H4 (cell line): ENCODE measurements around a stretch of chr19.

DNA sequence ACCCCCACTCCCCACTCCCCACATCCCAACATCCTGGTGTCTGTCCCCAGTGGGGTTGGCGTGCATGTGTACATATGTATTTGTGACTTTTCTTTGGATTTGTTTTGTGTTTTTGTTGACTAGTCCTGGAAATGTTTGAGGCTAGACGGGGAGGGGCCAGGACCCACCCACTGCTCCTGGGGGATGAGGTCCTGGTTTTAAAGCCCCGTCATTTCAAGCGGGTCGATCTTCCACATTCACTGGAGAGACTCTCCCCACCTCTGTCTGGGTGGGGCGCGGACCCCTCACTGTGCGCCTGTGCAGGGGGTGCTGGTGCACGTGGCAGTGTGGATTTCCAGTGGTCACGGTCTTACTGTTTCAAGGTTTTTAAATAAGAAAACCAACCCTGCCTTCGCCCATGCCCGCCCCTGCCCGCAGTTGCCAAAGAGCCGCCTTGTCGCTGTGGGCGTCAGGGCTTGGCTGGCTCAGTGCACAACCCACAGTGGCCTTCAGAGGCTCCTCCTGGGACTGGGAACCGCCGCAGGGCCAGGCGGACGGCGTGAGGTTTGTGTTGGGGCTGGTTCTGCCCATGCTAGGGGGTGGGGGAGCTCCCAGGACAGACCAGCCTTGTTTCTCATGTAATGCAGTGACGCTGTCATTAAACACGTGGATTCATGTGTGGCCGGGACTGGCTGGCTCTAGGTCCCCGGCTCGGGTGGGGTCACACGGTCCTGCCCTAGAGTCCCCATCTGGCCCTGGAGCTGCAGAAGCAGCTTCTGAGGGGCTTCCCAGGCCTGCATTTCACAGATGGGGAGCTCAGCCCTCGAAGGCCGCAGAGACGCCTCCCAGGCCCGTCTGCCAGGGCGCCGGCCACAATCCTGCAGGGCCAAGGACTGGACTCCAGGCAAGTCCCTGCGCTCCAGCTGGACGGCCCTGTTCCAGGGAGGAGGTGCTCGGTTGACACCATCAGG, 2.6 kb upstream of the TEKTIP1 start:
- RAMPAGE, long total RNA: no peak

- RAMPAGE, long total RNA: no peak
These were observed 502 bp downstream of the TEKTIP1 start for GRCh38 chr19:3539285-3540066.

- RAMPAGE, long total RNA: no peak
These were observed 6.0 kb downstream of the HMG20B start for GRCh38 chr19:3578339-3579573.

DNA sequence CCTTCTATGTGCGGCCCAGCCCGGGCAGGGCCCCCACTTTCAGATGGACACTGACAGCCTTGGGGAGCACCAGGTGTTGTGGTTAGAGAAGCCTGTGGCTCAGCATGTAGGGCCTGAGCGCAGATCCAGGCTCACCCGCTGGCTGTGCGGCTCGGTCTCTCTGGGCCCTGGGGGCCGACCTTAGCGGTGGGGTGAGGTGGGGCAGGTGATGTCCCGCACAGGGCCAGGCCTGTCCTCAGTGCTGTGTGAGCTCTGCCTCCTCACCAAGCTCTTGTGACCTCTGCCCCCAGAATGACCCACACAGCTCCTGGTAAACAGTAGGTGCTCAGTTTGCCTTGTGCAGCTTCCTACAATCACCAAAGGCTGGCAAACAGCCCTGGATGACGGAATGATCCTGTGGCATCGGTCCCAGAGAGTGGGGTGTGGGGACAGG, 18.0 kb upstream of the CACTIN start:
- RAMPAGE, long total RNA: no peak

- RAMPAGE, long total RNA: no peak
These were observed 21.7 kb upstream of the CACTIN start for GRCh38 chr19:3648192-3648812.

- RAMPAGE, long total RNA: no peak
These were observed 17.8 kb downstream of the APBA3 start for GRCh38 chr19:3743541-3744171.

DNA sequence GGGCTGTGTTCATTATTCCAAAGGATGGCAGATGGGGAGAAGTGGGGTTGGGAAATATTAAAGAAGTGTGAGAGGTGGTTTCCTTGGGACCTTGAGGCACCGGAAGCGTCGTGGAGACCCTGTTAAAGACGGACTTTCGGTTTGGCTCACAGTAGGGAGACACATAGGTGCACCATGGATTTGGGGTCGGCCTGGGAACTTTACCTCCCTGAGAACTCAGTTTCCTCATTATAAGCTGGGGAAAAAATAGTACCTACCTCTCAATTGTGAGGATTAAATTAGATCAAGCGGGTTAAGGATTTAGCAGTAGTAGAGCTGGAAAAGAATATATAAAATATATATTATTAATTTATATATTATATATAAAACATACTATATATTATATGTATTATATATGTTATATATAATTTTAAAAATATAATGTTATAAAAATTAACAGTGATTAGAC, 424 bp upstream of the APBA3 start:
- RAMPAGE, long total RNA: no peak

GRCh38 chr19:3975667-3976839, 5.2 kb upstream of the DAPK3 start:
- RAMPAGE, long total RNA: no peak

- RAMPAGE, long total RNA: no peak
These were observed 5.4 kb downstream of the PIAS4 start for GRCh38 chr19:4012912-4013316.

- RAMPAGE, long total RNA: no peak
These were observed 19.1 kb downstream of the ZBTB7A start for GRCh38 chr19:4047493-4048084.

GRCh38 chr19:4057312-4057573, 9.5 kb downstream of the ZBTB7A start:
- RAMPAGE, long total RNA: no peak

GRCh38 chr19:4086232-4086993, 19.7 kb upstream of the ZBTB7A start:
- RAMPAGE, long total RNA: no peak

GRCh38 chr19:4310186-4310870, 5.9 kb downstream of the FSD1 start:
- RAMPAGE, long total RNA: no peak

DNA sequence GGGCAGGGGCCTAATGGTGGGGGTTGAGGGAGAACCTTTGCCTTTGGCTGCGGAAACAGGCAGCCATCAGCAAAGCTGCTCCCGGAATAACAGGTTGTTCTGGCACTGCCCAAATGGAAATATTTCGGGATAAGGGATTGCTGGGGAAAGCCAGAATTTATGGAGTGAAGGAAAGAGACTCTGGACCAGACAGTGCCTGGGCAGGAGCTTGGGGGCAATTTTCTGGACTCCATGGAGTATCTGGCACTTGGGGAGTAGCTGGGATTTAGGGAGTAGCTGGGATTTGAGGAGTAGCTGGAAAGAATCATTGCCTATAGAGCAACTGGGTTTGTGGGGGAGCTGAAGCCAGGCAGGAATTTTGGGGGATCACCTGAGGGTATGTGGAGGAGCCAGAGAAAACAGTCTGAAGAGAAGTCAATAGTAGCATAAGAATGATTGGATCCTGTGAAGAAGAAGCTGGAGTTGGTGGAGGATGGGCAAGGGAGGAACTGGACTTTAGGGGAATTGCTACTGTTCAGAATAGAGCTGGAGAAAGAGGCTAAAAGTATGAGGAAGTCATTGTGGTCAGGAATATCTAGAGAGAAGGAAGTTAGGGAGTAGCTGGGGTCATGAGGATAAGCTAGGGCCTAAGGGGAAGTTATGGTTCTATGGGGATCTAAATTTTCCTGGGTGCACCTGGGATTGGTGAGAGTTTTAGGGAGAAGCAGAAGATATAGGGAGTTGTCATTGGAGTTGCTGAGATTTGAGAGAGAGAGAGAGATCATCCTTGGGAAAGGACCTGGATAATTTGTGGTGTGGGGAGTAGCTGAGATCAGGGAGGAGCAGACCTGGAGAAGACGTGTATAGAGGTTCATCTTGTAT, 14.8 kb downstream of the FSD1 start:
- RAMPAGE, long total RNA: no peak

DNA sequence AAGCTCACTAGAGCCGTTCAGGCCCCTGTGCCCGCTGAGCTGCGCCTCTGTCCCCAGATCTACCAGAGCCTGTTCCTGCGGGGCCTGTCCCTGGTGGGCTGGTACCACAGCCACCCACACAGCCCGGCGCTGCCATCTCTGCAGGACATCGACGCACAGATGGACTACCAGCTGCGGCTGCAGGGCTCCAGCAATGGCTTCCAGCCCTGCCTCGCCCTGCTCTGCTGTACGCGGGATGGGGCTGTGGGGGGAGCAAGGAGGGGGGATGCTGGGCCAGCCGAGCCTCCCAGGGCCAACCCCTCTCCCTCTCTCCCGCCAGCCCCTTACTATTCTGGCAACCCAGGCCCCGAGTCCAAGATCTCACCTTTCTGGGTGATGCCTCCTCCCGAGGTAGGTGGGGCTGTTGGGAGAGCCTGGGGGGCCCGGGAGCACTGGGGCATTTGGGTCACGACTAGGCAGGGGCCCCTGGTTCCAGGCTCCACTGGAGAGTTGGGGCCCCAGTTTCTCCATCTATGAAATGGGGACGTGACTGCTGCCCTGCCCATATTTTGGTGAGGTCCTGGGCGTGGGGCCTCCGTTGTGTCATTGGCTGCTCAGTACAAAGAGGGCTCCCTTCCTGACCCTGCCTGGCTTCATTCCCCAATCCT, 14.0 kb downstream of the MPND start:
- RAMPAGE, long total RNA: no peak

DNA sequence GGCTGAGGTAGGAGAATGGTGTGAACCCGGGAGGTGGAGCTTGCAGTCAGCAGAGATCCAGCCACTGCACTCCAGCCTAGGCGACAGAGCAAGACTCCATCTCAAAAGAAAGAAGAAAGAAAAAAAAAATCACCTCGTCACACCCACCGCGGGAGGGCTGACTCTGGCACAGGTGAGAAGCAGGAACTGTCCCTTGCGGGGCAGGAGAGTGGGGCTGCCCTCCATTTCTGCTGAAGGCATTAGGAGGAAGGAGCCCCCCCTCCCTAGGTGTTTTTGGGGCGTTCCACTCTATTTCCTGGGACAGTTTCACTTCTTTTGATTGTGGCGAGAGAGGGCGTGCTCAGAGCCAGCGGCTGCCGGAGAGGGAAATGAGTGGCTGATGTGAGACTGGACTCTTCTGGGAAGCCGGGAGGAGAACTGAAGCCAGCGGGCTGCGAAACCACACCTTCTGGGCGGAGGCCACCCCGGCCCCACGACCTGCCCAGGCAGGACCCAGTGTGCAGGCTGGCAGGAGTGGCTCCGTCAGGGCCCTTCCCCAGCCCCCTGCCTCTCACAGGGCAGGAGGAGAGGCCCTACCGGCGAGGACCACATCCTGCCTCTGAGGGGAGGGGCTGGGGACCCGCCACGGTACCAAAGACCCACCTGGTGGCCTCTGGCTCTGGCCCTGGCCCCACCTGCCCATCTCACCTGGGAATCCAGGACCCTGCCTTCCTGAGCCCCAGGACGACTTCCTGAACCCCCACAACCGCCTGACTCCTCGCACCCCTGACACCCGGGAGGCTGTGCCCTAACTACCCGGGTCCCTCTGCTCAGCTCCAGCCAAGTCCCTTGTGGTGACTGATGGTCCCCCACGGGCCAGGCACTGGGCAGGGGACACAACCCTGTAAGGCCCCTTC, 25.9 kb downstream of the MPND start:
- RAMPAGE, long total RNA: no peak

DNA sequence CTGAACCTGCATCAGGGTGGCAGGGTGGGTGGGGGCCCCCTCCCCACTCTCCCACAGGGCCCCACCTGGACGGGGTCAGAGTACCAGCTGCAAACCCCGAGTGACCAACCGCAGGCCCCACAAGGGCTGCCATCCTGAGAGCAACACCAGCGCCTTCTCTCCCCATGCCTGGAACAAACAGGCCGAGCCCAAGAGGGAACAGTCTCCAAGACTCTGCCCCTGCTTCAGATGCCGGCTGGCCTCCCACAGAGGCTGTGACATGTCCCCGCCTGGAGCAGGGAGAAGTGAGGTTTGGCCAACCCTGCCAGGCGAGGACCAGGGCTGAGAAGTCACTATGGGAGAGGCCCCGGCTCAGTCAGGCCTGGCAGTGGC, 27.1 kb downstream of the MPND start:
- RAMPAGE, long total RNA: no peak

- RAMPAGE, long total RNA: no peak
These were observed 23.2 kb downstream of the SH3GL1 start for GRCh38 chr19:4376627-4377973.

DNA sequence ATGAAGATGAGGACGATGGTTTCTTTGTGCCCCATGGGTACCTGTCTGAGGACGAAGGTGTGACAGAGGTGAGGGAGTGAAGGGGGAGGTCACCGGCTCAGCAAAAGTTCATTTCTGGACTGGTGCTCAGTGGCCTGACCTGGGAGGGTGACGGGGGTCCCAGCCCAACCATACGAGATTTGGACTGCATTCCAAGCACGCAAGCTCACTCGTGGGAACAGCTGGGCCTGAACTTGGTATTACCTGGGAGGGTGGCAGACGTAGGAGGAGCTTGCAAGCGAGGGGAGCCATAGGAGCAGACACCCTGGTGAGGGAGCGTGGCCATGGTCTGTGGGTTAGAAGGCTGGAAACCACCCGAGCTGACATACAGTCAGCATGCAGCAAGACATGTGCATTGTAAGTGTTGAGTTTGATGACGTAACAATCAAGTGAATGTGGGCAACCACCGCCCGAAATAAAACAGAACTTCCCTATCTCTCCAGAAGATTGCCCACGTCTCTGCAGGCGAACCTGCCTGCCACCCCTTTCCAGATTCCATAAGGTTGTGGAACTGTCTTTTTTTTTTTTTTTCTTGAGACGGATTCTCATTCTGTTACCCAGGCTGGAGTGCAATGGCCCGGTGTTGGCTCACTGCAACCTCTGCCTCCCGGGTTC, 26.9 kb downstream of the UBXN6 start:
- RAMPAGE, long total RNA: no peak

DNA sequence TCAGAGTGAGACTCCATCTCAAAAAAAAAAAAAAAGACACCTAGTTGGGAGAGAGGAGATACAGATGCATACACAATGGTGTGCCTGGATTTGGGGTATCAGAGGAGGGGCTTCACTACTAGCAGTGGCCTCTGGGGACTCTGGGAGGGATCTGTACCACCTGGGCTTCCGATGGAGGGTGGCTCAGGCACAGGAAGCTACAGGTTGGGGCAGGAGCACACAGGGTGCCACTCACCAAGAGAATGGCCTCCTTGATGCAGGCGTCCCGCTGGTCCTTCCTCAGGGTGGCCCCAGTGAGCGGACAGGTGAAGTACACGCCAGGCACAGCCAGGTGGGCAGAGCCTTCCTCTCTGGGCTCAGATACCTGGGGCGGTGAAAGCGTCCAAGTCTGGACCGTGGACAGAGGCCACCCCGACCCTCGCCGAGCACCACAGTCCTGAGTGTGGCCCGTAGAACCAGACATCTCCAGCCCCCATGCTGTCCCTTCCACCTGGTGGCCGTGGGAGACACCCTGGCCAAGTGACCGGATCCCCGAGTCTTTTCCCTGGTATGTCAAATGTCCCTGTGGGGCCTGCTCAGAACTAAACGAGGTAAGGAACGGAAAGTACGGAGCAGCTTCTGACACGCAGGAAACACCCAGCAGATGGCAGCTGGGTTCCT, 5.3 kb downstream of the UBXN6 start:
- RAMPAGE, long total RNA: no peak